Measurements from ENCODE around the genes TEK and TMEM215.

GRCh38 chr9:26055521-26055992 is 377.3 kb upstream of the TUSC1 start:
- PRO-cap, 4 experiments = no peak in any of the 4 experiments
- RAMPAGE, long total RNA, 2 experiments = no peak in any of the 2 experiments
- RRBS = no CpG with 5 or more reads among the region's 1 CpG

- PRO-cap, 4 experiments = no peak in any of the 4 experiments
- RAMPAGE, long total RNA, 2 experiments = no peak in any of the 2 experiments
- RRBS = no CpG with 5 or more reads among the region's 7 CpGs
Measured at GRCh38 chr9:26210101-26211014, 532.1 kb upstream of the TUSC1 start.

DNA sequence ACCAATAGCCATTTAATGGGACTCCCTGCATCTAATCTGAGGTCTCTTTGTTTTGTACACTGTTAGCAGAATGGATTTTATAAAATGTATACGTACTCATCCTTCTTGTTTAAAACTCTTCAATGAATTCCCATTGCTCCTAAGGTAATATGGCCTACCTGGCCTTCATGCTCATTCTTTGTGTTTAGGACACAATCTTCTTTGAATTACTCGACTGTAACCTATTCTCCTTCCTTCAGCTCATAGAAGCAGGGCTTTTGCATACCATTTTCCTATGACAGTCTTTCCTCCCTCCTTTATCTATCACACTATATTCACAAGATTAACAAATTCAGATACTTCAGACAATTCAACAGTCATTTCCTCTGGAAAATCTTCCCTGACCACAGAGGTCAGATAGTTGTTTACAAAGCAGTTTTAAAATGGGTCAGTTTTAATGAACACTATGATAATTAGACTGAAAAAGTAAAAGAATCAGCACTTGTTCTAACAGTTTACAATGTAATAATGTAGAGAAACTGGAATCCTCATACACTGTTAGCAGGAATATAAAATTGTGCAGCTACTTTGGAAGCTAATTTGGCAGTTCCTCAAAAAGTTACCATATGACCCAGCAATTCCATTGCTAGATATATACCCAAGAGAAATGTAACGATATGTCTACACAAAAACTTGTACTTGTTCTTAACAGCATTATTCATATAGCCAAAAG is 4.3 kb downstream of the CAAP1 start:
- PRO-cap, 4 experiments = no peak in any of the 4 experiments
- RAMPAGE, long total RNA, 2 experiments = no peak in any of the 2 experiments
- RRBS = no CpG with 5 or more reads among the region's 3 CpGs

DNA sequence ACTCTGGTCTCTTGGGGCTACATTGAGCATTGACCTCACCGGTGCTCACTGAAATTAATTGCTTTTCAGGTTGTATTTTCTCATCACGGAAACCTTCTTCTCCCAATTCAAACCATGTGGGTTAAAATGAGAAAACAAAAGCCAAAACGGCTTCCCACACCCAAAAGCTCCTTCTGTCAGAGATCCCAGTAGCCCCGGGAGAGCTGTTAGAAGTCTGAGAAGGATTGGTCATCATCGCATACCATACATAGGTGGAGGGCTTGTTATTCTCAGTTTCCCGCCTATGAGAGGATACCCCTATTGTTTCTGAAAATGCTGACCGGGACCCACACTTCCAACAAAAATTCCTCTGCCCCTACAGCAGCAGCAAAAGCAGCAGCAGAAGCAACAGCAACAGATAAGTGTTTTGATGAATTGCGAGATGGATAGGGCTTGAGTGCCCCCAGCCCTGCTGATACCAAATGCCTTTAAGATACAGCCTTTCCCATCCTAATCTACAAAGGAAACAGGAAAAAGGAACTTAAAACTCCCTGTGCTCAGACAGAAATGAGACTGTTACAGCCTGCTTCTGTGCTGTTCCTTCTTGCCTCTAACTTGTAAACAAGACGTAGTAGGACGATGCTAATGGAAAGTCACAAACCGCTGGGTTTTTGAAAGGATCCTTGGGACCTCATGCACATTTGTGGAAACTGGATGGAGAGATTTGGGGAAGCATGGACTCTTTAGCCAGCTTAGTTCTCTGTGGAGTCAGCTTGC is at the start of gene TEK:
TSS of gene TEK (plus strand) at position 348 of the 756 bp plus-strand sequence.
- PRO-cap, 4 experiments = peak in 3 of 4 experiments; most common plus-strand start position 608 of the sequence (in 3); most common minus-strand start position 591 of the sequence (in 3)
- RAMPAGE, long total RNA, 2 experiments = start-site peak on the plus strand in 1 of 2 experiments, centred at positions 344 to 680 of the sequence, 17 to 65 reads per replicate
- RRBS = 40% methylated on average over 1 of the region's 11 CpGs

DNA sequence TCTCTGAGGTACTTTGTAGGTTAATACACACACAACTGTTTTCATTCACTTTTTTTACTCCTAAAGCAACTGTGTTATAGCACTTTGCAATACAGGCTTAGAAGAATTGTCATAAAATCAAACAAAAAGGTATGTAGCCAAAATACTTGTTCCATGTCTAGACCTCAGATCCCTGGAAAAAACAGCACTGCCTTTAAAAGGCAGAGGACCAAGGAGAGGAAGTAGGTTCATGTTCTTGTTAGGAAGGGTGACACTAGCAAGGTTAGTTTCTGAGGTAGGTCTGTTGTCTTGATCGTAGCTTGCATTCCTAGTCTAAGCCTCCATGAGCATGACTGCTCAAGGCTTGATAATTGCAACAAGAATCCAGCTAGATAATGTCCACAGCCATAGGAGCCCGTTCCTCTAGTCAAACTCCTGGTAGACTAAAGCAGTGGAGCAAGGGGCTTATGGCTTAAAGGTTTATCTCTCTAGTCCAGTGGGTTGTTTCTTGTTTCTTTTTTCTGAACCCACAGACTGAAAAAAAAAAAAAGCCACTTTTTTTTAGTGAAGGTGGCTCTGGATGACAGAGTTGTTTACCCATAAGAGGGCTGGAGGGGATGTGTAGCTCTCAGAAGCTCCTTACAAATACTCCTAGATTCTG is 2.1 kb downstream of the TEK start:
- PRO-cap, 4 experiments = no peak in any of the 4 experiments
- RAMPAGE, long total RNA, 2 experiments = no peak in any of the 2 experiments
- RRBS = no CpG with 5 or more reads among the region's 2 CpGs

- PRO-cap, 4 experiments = no peak in any of the 4 experiments
- RAMPAGE, long total RNA, 2 experiments = no peak in any of the 2 experiments
- RRBS = no CpG with 5 or more reads among the region's 2 CpGs
Measured at GRCh38 chr9:27371628-27371814, 74.6 kb upstream of the EQTN start.

DNA sequence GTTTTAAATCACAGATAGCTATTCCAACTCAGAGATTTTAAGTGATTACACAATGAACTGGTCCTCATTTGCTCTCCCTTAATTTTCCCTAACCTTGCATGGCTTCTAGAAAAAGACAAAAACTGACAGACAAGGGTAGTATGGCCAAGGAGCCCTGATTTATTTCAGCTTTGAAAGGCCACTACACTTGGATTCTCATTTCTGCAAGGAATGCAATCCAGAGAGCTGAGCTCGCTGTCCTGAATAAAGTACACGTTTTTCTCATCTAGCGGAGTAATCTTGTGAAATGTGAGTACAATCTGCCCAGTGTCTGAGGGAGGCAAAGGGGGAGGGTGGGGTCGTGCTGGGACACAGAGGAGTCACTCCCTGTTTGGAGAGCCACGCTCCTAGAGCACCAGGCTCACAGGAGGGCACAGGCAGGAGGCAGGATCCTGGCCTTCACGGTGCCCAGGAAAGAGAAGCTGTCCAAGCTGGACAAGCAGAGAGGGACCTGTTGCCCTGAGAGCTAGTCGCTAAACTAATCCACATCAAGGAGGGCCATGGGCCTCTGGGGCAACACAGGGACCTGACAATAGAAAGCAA is 51.0 kb upstream of the IFNK start:
- PRO-cap, 4 experiments = no peak in any of the 4 experiments
- RAMPAGE, long total RNA, 2 experiments = no peak in any of the 2 experiments
- RRBS = no CpG with 5 or more reads among the region's 7 CpGs

DNA sequence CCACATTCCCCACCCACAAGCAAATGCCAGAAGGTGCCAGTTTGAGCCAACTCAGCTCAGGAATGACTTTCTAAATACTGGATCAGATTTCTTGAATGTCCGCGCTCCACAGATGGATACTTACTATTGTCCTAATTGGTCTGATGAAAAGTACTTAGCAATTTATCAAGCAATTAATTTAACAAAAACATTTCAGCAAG is 13.0 kb upstream of the MOB3B start:
- PRO-cap, 4 experiments = peak in 1 of 4 experiments; most common plus-strand start position 85 of the sequence (in 1)
- RAMPAGE, long total RNA, 2 experiments = no peak in any of the 2 experiments
- RRBS = no CpG with 5 or more reads among the region's 2 CpGs

GRCh38 chr9:27547896-27548249 is 18.3 kb upstream of the MOB3B start:
- PRO-cap, 4 experiments = no peak in any of the 4 experiments
- RAMPAGE, long total RNA, 2 experiments = no peak in any of the 2 experiments
- RRBS = no CpG with 5 or more reads among the region's 2 CpGs

DNA sequence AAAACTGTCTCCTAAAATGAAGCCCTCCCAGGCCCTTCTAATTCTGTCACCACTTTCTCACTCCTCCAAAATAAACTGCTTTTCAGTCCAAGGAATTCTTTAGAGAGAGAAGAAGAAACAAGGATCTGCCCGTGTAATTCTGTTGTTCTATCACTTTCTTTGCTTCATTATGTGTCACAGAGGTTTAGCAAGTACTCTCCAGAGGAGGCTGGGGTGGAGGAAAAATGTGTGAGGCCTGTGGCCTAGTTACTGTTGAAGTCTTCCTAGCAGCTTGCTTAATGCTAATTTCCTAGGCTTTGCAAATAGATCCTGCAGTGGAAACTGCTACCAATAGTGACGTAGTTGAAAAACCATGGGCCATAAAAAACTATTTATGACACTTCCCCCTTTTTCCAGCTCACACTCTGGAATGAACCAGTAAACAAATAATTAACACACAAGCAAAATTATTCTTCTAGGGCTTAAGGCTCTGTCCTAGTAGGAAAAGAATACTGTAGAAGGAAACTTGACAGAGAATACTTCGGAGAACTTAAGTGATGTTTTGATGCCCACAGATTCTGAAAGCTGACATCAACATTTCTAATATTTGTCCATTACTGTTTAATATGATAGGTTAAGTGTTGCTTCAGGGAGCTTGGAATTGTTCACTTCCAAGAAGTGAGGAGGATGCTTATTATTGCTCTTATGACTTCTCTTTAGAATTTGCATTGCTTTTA is 27.0 kb upstream of the C9orf72 start:
- PRO-cap, 4 experiments = peak in 2 of 4 experiments; most common minus-strand start position 161 of the sequence (in 1)
- RAMPAGE, long total RNA, 2 experiments = no peak in any of the 2 experiments
- RRBS = no CpG with 5 or more reads among the region's 3 CpGs

GRCh38 chr9:30697512-30697759 is 1484.0 kb upstream of the LINGO2 start:
- PRO-cap, 4 experiments = no peak in any of the 4 experiments
- RAMPAGE, long total RNA, 2 experiments = no peak in any of the 2 experiments
- RRBS = no CpG with 5 or more reads among the region's 5 CpGs

GRCh38 chr9:30770914-30771438 is 1557.6 kb upstream of the LINGO2 start:
- PRO-cap, 4 experiments = peak in 2 of 4 experiments; most common plus-strand start chr9:30771214 (in 2)
- RAMPAGE, long total RNA, 2 experiments = no peak in any of the 2 experiments
- RRBS = no CpG with 5 or more reads among the region's 1 CpG

- PRO-cap, 4 experiments = no peak in any of the 4 experiments
- RAMPAGE, long total RNA, 2 experiments = no peak in any of the 2 experiments
- RRBS = no CpG with 5 or more reads among the region's 7 CpGs
Measured at GRCh38 chr9:31334697-31335393, 1049.6 kb upstream of the ACO1 start.

- PRO-cap, 4 experiments = no peak in any of the 4 experiments
- RAMPAGE, long total RNA, 2 experiments = no peak in any of the 2 experiments
- RRBS = no CpG with 5 or more reads among the region's 3 CpGs
Measured at GRCh38 chr9:32404341-32404724, 19.9 kb downstream of the ACO1 start.

GRCh38 chr9:32572197-32573010 is 555 bp downstream of the NDUFB6 start:
- PRO-cap, 4 experiments = peak in 2 of 4 experiments; most common plus-strand start chr9:32572785 (in 2)
- RAMPAGE, long total RNA, 2 experiments = no peak in any of the 2 experiments
- RRBS = 2% methylated on average over 3 of the region's 18 CpGs

- PRO-cap, 4 experiments = peak in 2 of 4 experiments; most common plus-strand start chr9:32783540 (in 2); most common minus-strand start chr9:32783427 (in 1)
- RAMPAGE, long total RNA, 2 experiments = no peak in any of the 2 experiments
- RRBS = 3% methylated on average over 15 of the region's 64 CpGs
Measured at GRCh38 chr9:32783152-32784122, at the start of gene TMEM215. TMEM215 (plus strand) TSS chr9:32783540.

DNA sequence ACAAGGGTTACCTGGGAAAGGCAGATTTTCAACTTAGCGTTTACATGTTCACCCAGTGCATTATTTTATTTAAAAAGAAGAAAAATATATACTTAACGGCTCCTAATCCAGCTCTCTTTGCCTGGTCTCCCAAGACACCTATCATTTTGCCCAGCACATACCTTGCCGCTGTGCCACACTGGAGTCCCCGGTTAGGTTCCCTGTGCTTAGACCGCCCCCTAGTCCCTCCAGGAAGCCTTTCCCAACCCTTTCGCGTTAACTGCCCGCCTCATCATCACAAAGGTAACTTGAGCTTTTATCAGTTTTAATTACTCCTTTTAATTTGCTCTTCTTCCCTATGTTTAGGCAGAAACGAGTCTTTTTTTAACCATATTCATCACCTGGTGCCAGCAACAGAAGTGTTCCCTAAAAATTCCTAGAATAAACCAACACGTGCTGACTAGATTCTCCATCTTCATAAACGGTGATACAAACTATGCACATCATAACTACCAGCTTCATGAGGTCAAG is 19.7 kb downstream of the DNAJA1 start:
- PRO-cap, 4 experiments = no peak in any of the 4 experiments
- RAMPAGE, long total RNA, 2 experiments = no peak in any of the 2 experiments
- RRBS = no CpG with 5 or more reads among the region's 11 CpGs

- PRO-cap, 4 experiments = no peak in any of the 4 experiments
- RAMPAGE, long total RNA, 2 experiments = no peak in any of the 2 experiments
- RRBS = no CpG with 5 or more reads among the region's 5 CpGs
Measured at GRCh38 chr9:33140799-33141252, 26.3 kb downstream of the B4GALT1 start.

GRCh38 chr9:33160888-33162167 is 5.8 kb downstream of the B4GALT1 start:
- PRO-cap, 4 experiments = peak in 3 of 4 experiments; most common plus-strand start chr9:33161296 (in 3); most common minus-strand start chr9:33161109 (in 2)
- RAMPAGE, long total RNA, 2 experiments = no peak in any of the 2 experiments
- RRBS = no CpG with 5 or more reads among the region's 7 CpGs

- PRO-cap, 4 experiments = peak in 1 of 4 experiments; most common plus-strand start chr9:33198395 (in 1); most common minus-strand start chr9:33198392 (in 1)
- RAMPAGE, long total RNA, 2 experiments = no peak in any of the 2 experiments
- RRBS = no CpG with 5 or more reads among the region's 8 CpGs
Measured at GRCh38 chr9:33198070-33198604, 31.0 kb upstream of the B4GALT1 start.

Measured in uterus (tissue), 7 donors.